Spinal cord (tissue), 3 donors: ENCODE measurements around a stretch of chr14.

- PRO-cap, result no peak
- RAMPAGE, long total RNA, result no peak
Measured at GRCh38 chr14:100436575-100437269, 60.4 kb downstream of the WDR25 start.

DNA sequence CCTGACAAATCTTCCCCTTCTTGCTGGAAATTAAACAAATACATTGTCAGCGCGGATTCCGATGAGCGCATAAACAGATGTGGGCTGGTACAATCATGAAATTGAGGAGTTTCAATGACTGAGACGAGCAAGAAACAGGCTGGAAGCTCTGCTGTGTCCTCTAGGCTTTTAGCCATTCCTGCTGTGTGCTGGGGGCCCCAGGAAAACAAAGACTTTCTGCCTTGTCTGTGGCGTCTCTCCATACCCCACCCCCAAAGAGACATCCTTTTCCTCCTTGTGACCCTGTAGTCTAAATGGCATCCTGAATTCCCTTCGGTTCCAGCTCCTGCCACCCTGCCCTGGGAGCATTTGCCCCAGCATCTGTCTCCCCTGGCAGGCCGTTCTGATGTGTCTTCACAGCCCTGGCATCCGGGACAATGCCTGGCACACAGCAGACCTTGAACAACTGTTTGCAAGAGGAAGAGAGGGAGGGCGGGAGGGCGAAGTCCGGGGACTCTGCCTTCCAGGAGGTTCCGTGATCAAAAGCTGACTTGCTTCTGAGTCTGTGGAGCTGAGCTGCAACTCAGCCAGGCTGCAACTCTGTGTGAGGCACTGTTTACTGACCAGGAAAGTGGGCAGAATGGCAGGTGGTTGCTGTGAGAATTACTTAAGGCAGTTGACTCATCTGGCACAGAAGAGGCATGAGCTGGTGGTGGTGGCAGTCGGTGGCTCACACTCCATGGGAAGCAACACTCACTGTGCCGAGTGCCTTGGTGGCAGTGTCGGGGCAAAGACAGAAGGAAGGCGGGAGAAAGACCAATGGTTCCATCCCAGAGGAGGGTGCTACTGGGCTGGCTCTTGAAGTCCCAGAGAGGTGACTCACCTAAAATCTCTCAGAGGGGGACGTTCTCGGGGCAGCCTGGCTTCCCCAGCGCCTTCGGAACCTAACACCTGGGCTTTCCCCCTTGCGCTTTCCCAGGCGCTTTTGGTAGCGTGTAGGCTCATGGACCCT lies 61.2 kb upstream of the DLK1 start:
- PRO-cap, result no peak
- RAMPAGE, long total RNA, result no peak

DNA sequence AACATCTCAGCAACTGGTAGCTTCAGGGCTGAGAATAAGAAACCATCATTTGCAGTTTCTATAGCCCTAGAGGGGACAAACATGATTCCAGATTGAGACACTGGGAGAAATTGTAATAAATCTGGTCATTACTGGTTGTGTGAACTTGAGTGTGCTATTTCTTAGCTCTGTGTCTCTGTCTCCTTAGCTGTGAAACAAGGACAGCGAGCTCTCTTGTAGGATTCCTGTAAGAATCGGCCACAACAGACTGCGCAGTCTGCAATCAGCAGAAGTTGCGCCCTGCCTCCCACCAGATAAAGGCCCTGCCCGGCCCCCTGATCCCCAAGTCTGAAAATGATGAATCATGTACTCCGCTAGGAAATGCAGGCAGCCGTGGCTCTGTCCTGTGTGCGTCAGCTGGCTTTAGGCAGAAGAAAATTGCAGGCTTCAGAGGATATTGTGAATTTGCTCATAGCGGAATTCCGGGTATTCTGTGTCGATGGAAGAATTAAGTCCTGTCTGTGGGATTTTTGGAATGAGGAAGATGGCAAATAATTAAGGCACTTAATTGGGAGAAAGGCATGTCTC lies 64.1 kb downstream of the DLK1 start:
- PRO-cap, result no peak
- RAMPAGE, long total RNA, result no peak

GRCh38 chr14:100828988-100829958 lies 74.2 kb downstream of the RTL1 start:
- PRO-cap, result no peak
- RAMPAGE, long total RNA, result no peak

- PRO-cap, result no peak
- RAMPAGE, long total RNA, result no peak
Measured at GRCh38 chr14:101279822-101280324, 376.4 kb upstream of the RTL1 start.

DNA sequence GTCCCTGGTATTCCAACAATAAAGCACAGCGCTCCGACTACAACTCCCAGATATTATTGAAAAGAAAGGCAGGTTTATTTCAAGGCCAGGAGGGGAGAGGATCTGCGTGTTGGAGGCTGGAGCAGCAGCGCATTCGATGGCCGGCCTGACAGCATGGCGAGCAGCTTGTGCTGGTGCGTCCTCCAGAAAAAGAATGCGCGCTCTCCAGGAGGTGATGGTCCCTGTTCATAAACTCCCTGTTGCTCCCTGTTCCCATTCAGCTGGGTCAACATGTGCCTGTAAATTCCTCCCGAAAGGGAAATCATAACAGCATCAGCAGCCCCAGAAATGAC lies 353.2 kb upstream of the PPP2R5C start:
- PRO-cap, result no peak
- RAMPAGE, long total RNA, result no peak

DNA sequence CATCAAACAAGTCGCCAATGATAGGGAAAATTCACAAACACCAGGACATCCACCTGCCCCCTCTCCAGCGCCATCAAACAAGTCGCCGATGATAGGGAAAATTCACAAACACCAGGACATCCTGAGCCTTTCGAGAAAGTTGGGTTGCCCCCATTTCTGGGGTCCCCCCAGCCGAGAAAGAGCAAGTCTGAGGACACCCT lies 162.4 kb upstream of the PPP2R5C start:
- PRO-cap, result no peak
- RAMPAGE, long total RNA, result no peak

DNA sequence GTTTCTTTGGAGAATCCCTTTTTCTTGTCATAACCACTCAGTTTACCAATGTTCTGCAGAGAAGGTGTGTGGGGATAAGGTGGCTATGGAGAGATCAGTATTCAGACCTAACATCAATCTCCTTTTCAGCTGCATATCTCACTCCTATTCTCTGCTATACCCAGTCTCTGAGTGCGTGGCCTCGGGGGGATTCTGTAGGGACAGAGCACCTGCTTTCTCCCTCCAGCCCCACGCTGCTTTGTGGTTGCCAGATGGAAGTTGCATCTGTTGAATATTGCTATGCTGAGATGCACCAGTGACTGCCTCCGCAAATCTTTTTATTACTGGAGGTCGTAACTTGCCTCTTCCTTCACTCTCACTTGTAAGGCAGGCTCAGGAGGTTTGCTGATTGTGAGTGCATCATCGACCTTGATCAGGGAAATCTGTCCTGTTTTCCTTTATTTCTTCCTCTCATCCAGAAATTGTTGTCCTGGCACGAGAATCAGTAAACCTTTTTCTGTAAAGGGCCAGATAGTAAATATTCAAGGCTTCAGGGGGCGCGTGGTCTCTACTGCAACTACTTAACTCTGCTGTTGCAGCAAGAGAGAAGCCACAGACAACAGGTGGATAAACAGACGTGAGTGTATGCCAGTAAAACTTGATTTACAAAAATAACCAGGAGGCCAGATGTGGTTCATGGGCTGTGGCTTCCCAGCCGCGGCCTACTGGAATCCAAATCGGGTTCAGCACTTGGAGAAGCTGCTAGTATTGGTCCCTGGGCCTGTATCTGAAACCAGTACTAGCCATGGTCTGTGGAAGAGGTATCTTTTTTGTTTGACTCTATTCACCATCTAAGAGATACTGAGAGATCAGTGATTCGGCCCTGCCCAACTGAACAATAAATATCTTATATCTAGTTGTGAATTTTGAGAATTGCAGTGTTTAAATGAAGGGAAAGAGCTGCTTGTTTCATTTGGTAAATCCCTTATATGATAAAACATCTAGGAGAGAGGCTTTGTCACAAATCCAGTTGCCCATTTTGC lies 13.1 kb downstream of the PPP2R5C start:
- PRO-cap, result no peak
- RAMPAGE, long total RNA, result no peak

DNA sequence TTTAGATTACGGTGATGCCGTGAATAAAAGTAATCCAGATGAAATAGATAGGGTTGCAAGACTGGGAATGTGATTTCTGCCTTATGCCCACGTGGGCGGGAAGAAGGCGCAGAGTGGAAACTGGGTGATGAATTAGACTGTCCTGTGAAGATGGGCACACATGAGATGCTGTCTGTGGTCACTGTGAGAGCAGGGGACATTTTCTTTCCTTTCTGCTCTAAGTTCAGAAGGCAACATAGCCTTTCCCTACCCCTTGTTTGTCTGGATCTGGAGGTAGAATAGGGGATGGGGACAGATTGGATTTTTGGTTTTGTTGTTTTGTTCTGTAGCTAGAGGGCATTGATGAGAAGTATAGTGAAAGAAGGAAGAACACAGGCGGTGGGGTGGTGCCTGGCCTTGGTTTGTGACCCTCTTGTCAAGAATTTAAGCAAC lies 97.8 kb downstream of the PPP2R5C start:
- PRO-cap, result no peak
- RAMPAGE, long total RNA, result no peak

- PRO-cap, result no peak
- RAMPAGE, long total RNA, result no peak
Measured at GRCh38 chr14:101925224-101925654, 39.1 kb upstream of the DYNC1H1 start.

- PRO-cap, result no peak
- RAMPAGE, long total RNA, result no peak
Measured at GRCh38 chr14:101972271-101972925, 8.0 kb downstream of the DYNC1H1 start.

DNA sequence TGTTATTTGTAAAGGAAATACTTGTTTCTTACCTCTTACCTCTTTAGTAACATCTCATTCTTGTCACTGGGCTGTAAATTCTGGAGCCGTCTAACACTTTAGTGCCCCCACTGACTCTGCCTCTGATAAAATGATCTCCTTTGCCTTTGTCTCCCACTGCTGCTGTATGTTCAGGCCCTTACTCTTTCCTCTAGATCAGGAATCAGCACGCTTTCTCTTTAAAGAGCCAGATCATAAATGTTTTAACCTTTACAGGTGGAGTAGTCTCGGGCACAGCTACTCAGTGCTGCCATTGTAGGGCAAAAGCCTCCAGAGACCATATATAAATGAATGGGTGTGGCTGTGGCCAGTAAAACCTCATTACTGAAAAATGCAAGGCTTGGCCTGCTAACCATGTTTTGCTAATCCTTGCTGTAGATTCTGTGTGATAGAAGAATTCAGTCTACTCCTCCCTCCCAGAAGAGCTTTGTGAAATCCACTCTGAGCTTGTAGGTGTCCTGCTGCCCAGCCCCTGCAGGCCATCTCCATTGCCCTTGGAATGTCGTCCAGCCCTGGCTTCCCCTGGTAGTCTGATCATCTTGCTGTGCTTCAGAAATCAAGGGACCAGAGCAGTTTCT lies 58.2 kb downstream of the HSP90AA1 start:
- PRO-cap, result no peak
- RAMPAGE, long total RNA, result no peak

- PRO-cap, result no peak
- RAMPAGE, long total RNA, result no peak
Measured at GRCh38 chr14:102029434-102030152, 57.3 kb downstream of the HSP90AA1 start.

- PRO-cap, result no peak
- RAMPAGE, long total RNA, result no peak
Measured at GRCh38 chr14:102043607-102044680, 42.9 kb downstream of the HSP90AA1 start.

DNA sequence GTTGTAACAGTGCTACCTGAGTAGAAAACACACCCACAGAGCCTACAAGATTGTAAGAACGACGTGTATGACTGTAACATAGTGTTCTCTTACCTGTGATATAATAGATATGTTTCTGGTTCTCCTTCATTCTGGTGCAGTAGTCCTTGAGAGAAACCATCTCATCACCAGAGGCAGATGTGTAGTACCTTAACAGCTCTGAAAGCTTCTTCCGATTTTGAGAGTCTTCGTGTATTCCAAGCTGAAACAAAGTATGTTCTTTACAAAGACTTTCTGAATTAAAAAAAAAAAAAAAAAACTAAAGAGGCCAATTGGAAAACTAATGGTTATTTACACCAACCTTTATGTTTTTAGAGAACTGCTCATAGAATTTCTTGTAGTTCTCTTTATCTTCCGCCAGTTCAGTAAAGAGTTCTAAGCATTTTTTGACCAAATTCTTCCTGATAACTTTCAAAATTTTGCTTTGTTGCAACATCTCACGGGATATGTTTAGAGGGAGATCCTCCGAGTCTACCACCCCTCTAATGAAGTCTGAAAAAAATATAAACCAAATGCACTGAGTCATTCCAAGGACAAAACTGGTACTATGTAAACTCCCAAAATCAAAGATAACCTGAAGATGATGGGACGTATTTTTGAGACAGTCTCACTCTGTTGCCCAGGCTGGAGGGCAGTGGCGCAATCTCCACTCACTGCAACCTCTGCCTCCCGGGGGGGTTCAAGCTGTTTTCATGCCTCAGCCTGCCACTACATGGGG lies 3.2 kb downstream of the HSP90AA1 start:
- PRO-cap, result no peak
- RAMPAGE, long total RNA, result no peak

DNA sequence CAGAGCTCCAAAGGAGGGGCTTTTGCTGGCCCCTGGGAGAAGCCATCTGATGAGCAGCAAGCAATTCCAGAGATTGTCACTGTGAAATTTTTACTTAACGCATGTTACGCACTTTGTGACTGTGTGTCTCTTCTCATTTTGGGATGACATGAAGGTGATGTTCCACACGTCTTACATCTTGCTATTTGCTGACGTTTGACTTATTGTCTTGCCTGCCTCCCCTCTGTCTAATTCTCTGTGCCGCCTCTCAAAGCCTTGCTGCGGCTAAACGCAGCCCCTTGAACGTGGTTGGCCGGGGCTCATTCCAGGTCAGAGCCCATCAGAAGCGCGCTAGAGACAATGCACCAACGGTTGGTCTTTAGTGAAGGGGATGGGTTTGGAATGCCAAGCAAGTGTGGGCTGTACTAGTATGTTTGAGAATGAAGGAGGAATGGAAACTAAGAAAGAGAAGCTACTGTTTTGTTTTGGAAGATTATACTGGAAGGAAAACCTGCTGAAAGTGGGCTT lies 44.9 kb downstream of the WDR20 start:
- PRO-cap, result no peak
- RAMPAGE, long total RNA, result no peak

DNA sequence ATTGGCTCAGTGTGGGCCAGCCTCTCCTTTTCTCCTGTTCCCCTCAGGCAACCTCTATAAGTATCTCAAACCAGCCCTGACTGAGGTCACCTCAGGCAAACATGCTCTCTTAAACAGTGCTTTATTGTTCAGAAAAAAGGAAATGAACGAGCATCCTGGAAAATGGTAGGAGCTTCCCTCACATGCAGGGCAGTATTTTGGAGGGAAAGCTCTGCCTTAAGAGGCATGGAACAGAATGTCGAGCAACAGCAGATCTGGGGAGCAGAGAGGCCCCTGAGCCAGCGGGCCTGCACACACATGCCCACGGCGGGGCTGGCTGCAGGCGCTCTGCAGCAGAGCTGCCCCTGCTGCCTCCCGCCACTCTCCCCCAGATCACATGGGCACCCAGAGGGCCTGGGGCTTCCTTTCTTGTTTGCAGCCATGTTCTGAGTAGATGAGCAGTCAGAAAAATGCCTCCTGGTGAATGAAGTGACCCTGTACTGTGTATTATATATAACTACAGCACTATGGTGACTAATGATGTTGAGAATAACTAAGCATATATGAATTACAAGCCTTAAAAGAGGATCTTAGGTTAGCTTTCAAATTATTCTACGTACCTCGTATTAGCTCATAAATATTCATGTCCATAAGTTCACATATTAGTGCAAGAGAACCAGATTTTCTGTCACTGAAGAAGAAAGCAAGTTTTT lies 41.9 kb downstream of the MOK start:
- PRO-cap, result no peak
- RAMPAGE, long total RNA, result no peak

DNA sequence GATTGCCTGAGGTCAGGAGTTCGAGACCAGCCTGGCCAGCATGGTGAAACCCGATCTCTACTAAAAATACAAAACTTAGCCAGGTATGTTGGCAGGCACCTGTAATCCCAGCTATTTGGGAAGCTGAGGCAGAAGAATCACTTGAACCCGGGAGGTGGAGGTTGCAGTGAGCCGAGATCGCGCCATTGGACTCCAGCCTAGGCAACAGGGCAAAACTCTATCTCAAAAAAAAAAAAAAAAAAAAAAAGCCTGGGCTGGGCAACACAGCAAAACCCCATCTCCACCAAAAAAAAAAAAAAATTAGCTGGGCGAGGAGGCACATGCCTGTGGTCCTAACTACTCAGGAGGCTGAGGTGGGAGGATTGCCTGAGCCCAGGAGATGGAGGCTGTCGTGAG lies 4.9 kb downstream of the MOK start:
- PRO-cap, result no peak
- RAMPAGE, long total RNA, result no peak

DNA sequence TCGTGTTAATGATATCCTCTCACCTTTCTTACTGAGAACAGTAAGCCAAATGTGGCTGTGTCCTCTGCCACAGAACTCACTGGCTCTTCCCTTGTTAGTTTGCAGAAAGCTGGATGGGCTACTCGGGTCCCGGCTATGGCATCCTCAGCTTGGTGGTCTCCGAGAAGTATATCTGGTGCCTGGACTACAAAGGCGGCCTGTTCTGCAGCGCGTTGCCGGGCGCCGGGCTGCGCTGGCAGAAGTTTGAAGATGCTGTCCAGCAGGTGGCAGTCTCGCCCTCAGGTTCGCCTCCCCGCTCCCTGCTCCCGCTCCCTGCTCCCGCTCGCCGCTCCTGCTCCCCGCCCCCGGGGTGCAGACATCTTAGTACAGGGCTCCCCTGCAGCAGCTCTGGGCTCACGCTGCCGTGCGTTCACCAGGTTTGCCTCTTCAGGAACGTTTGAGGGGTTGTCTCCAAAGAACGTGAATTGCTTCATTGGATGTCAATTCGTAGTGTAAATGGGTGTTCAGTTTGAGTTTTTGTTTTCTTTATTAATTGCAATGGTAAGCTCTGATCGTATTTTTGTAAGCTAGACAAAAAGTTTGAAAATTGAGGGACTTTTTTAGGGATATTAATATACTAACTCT lies 71.5 kb downstream of the ANKRD9 start:
- PRO-cap, result no peak
- RAMPAGE, long total RNA, result no peak

DNA sequence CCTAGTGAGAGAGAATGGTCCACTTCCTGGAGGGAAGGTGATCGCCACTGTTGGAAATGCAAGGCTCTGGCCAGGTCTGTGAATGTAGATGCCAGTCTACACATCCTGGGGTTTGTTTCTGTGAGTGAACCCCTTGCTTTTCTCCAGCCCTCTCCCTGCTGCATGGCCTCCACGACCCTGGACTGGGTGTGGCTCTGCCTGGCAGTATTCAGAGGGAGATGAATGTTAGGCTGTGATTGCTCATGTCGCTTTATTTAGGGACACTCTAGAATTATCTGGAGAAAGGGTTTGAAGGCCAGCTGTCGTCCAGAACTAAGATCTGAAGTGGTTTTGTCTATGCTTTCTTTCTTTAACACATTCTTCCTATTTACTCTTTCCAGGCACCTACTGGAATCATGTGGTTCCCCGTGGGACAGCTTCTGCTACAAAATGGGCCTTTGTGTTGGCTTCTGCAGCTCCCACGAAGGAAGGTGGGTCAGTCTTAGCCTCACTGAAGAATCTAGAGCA lies 59.3 kb downstream of the ANKRD9 start:
- PRO-cap, result no peak
- RAMPAGE, long total RNA, result no peak